Frontal cortex (tissue), 2 donors: ENCODE data around the genes NUDT4 and MRPL42.

DNA sequence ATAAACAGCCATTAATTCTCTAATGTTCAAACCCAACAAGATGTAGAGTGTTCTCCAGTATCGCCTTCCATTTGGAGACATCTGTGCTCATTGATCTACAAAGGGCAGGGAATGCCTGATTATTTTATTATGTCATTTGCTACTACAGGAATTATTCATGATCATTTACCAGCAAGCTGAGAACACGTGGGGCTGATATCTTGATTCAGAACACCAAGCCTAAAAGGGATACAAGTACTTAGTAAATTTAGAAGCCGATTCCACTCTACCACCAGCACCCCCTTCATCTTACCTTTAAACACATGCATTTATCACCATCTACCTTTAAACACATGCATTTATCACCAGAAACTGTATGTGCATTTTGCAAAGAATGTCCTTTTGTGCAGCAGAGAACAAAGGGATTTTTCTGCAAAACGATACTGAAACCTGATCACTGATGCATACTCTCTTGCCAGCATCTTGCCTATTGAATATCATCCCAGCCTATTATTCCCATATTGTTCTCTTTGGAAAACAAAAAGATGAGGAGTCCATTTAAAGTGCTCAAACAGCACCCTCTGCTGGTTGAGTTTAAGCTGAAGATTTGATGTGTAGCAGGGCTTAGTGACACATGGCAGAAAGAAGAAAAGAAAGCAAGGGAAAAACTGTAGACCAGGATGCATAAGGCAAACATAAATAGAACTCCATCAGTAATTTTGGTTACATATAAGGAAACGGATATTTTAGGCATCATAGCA lies 132.6 kb upstream of the PLEKHG7 start:
- RAMPAGE, long total RNA = no peak

DNA sequence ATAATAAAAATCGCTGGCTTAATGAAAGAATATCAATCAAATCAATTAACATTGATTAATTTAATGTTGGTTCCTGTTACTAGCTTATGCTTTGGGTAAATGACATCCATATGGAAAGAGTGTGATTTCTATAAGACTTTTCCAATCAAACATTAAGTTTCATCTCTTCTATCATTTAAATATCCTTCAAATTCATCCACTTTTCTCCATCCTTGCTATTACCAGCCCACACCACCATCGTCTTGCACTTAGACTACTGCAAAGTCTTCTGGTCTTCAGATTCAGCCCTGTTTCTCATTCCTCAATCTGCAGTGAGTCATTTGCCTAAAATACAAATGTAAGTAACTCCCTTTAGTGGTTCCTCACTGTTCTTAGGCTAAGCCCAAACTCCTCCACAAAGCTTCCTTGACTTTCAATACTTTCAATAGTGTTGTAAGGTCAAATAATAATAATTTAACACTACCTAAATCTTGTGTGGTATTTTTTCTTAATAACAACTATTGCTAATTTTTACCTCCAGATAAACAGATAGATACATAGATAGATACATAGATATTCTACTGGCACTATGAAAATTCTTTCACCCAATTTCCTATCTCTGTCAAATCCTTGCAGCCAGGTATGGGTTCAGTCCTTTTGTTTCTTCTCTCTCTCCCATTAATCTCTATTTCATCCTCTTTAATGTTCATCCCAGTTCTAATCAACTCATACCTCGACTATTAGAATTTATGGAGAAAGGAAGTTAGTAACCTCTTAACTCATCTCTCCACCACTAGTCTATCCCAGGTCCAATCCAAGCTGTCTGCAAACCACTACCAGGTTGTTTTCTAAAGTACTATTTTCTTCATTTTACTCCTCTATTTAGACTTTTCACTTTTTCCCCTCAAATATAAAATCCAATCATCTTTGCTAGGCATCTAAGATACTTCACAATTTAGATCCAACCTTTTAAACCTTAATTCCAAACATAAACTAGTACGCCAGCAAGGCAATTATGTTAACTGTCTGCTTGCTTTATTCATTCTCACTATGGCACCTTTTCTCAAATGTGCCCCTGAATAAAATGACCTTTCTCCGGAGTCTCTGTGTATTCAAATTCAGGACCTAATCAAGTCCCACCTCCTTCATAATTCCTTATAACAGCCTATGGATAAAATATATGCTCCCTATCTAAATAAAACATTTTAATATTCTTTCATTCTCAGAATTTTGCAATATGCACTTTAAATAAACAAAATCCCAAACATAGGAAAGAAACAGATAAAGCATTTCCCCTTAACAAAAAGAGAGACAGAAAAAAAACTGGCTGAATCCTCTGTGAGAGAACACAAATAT lies 83.6 kb downstream of the PLEKHG7 start:
- RAMPAGE, long total RNA = no peak

- RAMPAGE, long total RNA = no peak
Measured at GRCh38 chr12:92801501-92802061, 98.8 kb downstream of the PLEKHG7 start.

- RAMPAGE, long total RNA = no peak
Measured at GRCh38 chr12:92857169-92857610, 71.9 kb downstream of the EEA1 start.

DNA sequence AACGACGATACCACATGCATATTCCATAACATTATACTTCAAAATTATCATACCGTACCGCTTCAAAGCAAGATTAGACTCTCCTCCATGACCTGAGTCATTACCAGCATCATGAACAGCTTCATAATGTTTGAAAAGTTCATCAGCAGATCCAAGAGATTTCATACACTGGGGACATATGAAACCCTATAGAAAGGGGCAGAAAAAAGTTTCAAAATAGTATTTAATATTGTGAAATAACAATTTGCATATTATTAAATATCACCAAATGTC lies 64.4 kb downstream of the EEA1 start:
- RAMPAGE, long total RNA = no peak

DNA sequence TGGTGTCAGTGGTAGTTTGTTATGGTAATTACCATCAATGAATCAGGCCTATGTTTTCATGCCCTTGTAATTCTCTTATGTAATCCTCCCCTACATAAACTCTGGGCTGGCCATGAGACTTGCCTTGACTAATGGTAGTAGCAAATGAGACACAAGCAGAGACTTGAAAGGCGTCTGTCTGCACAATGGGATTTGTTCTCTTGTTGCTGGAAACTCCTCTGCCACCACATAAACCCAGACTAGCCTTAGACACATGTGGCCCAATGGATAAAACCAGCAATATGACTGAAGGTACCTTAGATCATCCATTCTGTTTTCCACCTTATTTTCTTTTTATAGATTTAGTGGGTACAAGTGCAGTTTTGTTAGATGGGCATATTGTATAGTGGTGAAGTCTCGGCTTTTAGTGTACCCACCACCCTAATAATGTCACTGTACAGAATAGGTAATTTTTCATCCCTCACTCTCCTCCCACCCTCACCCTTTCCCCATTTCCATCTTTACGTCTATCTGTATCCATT lies 16.8 kb downstream of the EEA1 start:
- RAMPAGE, long total RNA = no peak

- RAMPAGE, long total RNA = no peak
Measured at GRCh38 chr12:93377390-93378149, at the start of gene NUDT4. Gene NUDT4, plus strand, starts transcription at chr12:93377925.

DNA sequence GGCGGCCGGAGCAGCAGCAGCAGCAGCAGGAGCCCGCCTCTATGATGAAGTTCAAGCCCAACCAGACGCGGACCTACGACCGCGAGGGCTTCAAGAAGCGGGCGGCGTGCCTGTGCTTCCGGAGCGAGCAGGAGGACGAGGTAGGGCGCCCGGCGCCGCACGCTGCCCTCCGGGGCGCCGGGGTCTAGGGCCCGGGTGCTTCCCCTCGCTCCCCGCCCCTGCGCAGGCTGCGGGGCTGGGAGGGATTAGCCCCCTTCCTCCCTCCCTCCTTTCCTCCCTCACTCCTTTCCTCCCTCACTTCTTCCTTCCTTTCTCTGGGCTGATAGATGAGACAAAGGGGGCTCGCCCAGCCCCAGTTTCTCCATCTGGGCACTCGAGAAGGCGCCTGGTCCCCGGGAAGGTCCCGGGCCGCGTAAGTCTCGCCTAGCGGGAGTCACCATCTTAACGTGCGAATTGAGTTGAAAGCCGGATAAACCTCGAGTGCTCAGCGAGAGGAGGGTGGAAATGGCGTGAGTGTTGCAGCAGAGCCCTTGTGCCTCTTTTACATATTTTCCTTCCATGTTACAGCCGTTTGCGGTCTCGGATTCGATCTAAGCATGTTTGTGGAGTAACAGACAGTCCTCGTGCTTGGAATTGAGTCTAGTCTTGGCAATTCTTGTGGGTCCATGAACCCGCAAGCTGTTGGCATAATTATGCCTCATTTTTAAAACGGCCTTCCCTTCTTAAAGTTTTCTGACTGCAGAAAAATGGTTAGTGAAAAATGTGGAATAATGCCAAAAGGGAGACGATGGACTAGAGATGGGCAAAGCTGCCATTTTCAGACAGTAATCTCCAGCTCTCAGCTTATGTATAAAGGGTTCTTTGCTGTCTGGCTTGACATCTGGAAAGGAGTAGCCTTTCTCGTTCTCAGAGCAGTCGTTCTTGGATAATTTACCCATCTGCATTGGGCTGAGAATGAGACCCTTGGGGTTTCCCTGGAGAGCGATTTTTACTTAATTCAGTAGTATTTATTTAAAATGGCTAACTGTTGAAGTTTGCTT lies 877 bp downstream of the NUDT4 start:
- RAMPAGE, long total RNA = no peak

- RAMPAGE, long total RNA = no peak
Measured at GRCh38 chr12:93447503-93448180, 5.9 kb upstream of the UBE2N start.

GRCh38 chr12:93467341-93468374 lies at the start of gene MRPL42:
Gene MRPL42, plus strand, starts transcription at chr12:93467514.
- RAMPAGE, long total RNA = no peak

GRCh38 chr12:93501670-93502515 lies 34.6 kb downstream of the MRPL42 start:
- RAMPAGE, long total RNA = no peak

DNA sequence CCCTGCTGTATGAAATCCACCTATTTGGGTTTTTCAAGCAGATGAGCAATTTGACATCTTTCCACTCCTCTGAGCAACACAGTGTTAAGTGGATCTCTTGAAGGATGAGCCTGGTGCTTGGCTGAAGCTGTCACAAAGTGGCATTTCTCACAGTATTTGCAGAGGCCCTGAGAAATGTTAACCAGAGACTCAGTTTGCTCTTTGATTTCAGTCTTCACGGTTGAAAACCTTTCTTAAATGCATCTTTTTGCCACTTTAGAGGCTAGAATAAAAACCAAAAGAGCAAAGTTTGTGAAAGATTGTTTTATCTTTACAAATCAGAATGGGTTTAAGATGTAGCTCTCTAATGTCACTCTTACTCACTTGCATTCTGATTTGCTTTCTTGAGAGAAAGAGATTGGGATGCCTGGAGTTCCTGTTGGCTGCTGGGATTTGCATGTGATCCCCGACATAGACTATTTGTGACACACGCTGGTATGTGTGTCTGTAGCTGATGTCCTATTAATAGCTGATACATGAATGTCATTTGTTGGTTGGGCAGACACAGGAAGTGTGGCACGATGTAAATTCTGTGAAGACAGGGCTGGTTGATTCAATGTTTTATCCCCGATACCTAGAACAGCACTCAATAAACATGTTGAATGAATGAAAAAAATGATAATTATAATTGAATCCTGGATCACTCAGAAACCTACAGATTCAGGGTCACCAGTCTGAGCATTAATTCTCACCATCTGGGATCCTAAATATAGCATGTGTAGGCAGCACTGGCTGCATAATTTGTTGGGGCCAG lies 35.8 kb upstream of the SOCS2 start:
- RAMPAGE, long total RNA = no peak

DNA sequence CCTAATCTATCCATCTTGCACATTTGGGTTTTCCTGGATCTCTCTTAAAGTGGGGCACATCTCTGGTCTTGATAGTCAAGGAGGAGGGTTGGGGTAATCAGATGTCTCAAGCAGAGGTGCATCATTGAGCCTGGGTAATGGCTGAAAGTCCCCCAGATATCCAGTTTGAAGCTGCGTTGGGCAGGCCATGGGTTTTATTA lies 10.9 kb downstream of the SOCS2 start:
- RAMPAGE, long total RNA = no peak

- RAMPAGE, long total RNA = no peak
Measured at GRCh38 chr12:93740789-93741486, 63.8 kb downstream of the CRADD start.

DNA sequence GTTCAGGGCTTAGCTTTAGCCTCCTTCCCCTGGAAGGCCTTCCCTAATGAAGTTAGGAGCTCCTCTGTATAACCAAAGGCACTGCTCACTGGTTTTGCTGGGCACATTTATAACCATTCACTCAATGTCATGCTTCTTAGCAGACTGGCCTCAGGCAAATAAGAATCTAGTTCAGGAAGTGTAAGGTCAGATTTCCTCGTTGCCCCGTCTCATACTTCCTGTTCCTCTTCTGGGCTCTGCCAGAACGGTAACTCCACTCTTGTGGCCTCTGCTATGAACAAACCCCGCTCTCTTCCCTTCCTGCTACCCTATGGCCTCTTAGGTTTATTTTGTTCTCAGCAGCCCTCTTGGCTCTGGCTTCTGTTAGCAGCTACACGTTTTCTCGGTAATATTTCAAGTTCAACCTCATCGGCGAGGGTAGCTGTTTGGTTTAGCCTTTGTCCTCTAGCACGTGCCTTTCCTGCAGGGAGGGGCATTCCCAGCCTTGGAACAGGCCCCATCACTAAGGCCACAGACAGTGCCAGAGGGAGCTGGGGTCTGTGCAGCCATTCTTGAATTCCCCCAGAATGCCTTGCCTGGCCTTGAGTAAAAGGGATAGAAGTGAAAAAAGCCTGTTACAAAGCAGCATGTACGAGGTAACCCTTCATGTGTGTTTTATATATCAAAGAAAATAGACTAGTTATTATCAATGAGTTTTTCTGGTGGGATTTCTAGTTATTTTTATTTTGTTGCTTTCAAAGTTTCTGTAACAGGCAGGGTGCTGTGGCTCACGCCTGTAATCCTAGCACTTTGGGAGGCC lies 171.7 kb downstream of the CRADD start:
- RAMPAGE, long total RNA = no peak

- RAMPAGE, long total RNA = no peak
Measured at GRCh38 chr12:93894365-93895447, 217.5 kb downstream of the CRADD start.

GRCh38 chr12:93954802-93955316 lies 193.5 kb upstream of the PLXNC1 start:
- RAMPAGE, long total RNA = no peak

DNA sequence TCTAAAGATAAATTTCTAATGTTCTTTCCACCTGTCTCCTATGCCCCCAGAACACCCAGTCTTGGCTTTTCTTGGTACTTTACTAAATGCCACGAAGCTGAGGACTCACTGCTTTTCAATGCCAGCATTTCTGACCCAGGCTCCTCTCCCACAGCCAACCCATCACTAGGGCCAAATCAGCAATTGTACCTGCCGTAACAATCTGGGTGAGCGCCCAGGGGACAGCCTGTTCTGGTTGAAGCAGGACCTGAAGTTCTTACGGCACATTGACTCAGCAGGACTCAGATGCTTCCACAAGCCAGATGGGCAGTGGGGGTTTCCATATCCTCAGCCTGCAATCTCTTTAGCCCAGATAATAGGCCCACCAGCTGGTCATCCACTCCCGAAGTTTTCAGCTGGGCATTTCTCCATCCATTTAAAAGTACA lies 75.1 kb upstream of the PLXNC1 start:
- RAMPAGE, long total RNA = no peak

DNA sequence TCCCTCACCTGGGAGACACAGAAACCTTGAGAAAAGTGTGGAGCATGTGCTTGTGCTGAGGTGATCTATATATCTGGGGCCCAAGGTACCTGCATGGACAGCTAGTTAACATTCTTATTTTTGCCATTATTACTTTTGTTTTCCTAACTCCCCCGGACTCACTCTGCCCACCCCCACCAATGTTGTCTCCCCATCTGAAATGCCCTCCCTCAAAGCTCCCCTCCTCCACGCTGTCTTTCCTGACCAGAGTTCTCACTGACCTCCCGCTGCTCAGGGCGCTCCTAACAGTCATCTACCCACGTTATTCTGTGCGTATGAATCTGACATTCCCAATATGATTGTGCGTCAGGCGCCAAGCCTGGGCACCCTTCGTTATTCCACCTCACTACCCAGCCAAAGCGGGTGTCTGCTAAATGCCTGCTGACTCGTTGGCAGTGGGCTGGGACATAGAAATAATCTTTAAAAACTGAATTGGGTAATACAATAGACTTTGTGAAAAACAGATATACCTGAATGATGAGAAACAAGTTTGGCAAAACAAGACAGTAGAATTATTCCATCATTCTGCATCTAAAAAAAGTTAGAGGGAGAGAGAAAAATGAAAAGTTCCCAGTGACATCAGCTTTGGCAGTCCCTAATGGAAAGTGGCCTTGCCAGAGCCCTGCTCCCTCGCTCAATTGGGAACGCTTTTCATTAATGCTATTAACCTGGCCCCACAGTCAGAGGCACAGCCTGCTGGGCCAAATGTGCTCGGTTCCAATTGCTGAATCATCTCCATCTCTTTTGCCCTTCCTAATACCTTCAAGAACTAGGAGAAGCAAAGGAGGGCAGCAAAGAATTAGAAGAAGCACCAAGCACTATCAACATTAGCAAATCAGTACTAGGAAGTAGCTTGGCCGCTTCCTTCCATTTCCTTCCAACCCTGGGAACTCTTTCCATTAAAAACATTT lies 74.0 kb upstream of the PLXNC1 start:
- RAMPAGE, long total RNA = no peak

GRCh38 chr12:94152259-94152829 lies 4.0 kb downstream of the PLXNC1 start:
- RAMPAGE, long total RNA = no peak